Kidney (tissue), 2 donors: ENCODE data around the genes CRB2 and ADGRD2.

DNA sequence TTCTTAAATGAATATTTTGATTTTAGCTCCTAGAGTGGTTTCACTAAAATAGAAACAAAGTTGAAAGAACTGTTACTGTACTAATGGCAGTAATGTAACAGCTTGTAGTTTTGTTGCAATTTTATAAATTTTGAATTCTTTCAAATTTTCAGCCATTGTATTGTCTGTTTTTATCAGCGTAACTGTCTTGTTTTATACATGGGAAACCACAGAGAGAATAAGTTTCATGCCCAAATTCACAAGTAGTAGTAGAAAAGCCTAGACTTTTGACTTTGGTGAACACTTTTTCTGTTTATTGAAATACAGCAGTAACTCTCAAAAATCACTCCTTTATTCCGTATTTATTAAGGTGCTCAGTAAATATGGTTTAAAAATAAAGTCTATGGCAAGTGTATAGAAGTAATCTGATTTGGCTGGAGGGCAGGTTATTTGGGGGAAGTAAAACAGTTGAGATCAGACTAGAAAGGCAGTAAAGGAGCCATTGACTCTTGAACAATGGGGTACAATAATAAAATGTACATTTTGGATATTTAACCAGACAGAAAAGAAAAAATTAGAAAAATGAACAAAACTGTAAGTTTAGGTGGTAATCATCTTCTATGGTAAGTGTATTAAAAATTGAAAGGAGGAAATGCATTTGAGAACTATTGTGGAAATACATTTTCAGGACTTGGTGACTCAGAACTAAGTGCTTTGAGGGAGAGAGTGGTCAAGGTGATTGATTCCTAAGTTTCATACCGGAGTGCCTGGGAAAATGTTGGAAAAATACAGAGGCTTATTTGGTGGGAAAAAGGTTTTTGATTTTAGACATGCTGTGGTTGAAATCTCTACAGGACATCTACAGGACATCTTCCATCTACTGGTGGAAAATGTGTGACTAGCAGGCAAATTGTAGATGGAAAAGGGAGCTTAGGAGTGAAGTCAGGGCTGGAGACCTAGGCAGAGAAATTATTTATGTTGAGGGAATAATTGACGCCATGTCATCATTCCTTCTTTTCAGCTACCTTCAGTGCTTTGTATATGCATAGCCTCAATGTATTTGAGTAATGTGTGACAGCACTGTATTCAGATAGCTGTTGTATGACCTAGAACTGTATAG is 2.2 kb upstream of the GPR21 start:
- PRO-cap: no peak
- RRBS: no CpG with 5 or more reads among the region's 4 CpGs

DNA sequence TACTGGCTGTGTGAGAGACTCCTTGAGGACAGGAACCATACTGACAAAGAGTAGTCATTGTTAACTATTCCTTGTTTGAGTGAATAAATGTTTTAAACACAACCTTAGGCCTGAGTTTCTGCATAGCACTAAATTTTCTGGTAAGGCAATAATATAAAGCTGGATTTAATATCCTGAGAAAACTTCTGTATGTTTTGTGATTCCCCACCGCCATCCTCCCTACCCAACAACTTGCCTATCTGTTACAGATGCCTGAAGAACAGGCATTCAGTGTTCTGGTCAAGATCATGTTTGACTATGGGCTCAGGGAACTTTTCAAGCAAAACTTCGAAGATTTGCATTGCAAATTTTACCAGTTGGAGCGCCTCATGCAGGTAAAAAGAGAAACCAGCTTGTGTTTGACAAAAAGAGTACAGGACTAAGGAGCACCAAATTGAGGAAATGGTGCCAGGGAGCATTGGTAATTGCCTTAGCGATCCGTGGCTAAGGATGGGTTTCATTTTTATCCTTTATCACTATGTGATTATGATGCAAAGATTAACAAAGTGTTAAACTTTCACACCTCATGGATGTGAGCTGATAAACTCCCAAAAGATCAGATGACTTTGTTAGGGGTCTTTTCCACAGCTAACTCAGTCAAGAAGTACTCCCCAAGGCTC is 40.0 kb downstream of the GPR21 start:
- PRO-cap: no peak
- RRBS: no CpG with 5 or more reads among the region's 5 CpGs

- PRO-cap: no peak
- RRBS: no CpG with 5 or more reads among the region's 7 CpGs
These were observed 43.2 kb downstream of the STRBP start for GRCh38 chr9:123225101-123225717.

DNA sequence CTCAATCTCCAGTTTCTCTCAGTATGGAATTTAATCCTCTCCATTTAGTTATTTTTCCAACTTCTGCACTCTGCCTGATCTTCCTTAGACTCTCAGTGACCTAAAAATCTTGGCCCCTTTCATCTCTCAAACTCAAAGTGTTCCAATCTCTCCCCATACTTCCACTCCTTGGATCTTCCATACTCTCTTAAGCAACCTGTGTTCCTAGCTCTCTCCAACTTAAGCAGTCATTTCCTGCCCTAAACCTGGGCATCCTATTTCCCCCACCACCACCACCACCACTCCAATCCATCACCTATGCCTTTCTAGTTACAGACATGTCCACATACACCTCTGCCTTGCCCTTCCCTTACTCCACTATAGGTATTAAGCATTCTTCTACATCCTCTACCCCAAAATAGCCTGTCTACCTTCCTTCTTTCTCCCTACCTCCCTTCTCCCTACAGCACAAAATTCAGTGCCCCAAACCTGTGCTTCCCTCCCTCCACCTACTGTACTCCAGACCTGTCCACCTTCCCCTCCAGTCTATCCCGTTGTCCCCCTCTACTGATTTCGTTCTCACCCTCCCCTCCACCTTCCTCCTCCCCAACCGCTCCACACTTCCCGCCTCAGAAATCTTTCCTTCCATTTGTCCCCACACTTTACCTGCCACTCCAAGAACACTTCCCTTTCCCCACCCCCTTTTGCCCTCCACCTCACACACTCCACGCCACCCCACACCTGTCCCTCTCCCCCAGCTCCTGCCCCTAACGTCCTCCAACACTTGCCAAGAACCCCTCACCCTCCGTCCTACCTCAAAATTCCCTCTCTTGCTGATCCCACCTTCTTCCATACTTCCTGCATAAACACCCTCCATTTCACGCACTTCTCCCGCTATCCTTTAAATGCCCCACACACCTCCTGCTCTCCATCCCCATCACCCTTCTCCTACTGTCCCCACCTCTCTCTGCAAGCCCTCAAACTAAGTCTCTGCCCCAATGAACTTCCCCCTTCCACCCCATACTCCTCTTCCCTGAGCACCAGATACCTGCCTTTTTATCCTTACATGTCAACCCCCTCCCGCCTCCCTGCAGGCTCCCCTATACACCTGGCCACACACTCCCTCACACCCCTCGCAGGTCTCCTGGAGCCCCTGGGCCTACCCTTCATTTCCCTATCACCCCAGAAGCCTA is 1.6 kb downstream of the STRBP start:
- PRO-cap: no peak
- RRBS: no CpG with 5 or more reads among the region's 11 CpGs

DNA sequence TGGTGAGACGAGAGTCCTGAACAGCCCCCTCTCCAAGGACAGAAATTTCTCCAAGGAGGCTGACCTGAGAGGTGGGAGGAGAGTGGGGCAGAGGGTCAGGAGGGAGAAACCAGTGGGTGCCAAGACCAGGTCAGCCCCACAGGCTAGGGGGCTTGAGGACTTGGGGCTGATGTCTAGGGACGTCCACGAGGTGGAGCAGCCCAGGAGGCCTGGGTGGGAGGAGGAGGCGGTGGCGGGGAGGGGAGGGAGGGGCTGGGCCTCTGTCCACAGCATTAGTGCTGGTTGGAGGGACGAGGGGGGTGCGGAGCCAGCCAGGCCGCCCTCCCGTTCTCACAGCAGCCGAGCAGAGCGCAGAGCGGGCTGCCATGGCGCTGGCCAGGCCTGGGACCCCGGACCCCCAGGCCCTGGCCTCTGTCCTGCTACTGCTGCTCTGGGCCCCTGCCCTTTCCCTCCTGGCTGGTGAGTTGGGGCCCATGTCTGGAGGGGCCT is at the start of gene CRB2:
CRB2 (plus strand) TSS at position 302 of the 489 bp plus-strand sequence.
- PRO-cap: no peak
- RRBS: no CpG with 5 or more reads among the region's 14 CpGs

- PRO-cap: no peak
- RRBS: no CpG with 5 or more reads among the region's 14 CpGs
These were observed 125.0 kb downstream of the CRB2 start for GRCh38 chr9:123480851-123481624.

DNA sequence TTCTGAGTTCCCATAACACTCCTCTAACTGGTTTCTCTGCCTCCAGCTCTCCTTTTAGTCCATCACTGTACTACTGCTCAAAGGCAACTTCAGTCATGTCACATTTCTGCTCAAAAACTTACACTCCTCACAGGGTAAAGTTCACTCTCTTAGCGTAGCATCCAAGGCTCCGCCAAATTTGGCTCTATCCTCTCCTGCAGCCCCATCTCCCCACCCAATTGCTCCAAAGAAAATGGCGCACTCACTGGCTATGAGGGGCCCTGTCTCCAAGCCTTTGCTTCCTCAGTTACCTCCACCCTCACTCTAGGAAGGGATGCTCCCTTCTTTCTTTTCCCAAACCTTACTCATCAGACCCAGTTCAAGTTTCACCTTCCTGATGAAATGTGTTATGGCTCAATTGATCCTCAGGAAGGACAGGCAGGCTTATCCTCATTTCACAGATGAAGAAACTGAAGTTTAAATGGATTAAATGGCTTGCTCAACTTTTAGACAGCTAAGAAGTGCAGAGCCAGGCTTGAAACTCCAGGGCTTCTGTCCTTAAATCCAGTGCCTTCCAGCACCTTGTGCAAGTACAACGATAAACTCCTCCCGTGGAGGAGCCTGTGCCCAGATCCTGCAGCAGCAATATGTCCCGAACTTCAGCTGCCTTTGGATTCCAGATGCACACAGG is 199.3 kb downstream of the CRB2 start:
- PRO-cap: no peak
- RRBS: no CpG with 5 or more reads among the region's 6 CpGs

- PRO-cap: no peak
- RRBS: 14% methylated on average over 1 of the region's 3 CpGs
These were observed 62.0 kb downstream of the DENND1A start for GRCh38 chr9:123867957-123868265.

- PRO-cap: no peak
- RRBS: 6% methylated on average over 3 of the region's 26 CpGs
These were observed 33.5 kb downstream of the LHX2 start for GRCh38 chr9:124045001-124045457.

- PRO-cap: no peak
- RRBS: no CpG with 5 or more reads among the region's 5 CpGs
These were observed 120.0 kb upstream of the NEK6 start for GRCh38 chr9:124137718-124138087.

- PRO-cap: no peak
- RRBS: 3% methylated on average over 2 of the region's 11 CpGs
These were observed 931 bp downstream of the NEK6 start for GRCh38 chr9:124258690-124259069.

DNA sequence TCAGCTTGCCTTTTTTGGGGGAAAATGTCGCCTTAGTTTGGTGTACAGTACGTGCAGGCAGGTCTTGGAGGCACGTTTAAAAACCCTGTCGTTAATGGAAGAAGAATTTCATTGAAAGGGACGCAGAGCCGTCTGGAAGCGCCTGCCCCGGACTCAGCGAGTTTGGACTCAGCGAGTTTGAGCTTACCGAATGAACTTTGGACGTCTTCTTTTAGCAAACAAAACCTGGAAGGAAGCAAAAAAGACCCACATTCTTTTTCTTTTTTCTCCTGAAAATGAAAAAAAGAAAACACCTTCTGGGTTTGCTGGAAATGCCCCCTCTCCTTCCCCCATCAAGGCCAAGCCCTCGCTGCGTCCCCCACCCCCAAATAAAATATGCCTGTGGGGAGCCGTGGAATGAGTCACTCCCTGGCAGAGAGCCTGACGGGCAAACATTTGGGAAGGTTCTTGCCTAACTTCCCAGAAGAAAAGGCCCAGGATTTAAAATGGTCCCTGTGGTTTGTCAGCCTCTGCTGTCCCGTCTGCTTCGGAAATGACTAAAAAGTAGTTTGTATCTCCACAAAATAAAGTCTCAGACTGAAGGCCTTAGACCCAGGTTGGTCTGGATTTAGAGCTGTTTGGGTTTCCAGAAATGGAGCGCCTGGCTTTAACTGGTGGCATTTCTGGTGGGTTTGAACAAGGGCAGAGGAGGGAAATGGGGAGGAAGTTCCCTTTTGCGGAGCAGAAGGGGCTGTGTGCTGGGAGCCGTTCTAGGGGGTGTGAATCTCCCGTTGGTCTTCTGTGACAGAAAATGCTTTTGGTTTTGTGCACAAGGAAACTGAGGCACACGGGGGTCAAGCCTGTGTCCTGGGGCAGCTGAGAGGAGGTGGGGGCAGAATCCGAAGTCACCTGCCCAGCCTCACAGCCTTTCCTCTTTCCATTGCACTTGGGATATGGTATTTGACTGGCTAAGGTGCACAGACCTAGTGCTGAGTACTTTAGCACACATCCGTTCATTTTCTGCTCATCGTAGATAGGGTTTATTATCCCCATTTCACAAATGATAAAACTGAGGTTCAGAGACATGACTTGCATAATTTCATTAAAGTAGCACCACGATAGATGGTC is 1.9 kb downstream of the NEK6 start:
- PRO-cap: bidirectional peak, plus-strand start at position 483 of the sequence, minus-strand start at position 348 of the sequence; unidirectional peak, minus-strand start at position 533 of the sequence
- RRBS: no CpG with 5 or more reads among the region's 27 CpGs

DNA sequence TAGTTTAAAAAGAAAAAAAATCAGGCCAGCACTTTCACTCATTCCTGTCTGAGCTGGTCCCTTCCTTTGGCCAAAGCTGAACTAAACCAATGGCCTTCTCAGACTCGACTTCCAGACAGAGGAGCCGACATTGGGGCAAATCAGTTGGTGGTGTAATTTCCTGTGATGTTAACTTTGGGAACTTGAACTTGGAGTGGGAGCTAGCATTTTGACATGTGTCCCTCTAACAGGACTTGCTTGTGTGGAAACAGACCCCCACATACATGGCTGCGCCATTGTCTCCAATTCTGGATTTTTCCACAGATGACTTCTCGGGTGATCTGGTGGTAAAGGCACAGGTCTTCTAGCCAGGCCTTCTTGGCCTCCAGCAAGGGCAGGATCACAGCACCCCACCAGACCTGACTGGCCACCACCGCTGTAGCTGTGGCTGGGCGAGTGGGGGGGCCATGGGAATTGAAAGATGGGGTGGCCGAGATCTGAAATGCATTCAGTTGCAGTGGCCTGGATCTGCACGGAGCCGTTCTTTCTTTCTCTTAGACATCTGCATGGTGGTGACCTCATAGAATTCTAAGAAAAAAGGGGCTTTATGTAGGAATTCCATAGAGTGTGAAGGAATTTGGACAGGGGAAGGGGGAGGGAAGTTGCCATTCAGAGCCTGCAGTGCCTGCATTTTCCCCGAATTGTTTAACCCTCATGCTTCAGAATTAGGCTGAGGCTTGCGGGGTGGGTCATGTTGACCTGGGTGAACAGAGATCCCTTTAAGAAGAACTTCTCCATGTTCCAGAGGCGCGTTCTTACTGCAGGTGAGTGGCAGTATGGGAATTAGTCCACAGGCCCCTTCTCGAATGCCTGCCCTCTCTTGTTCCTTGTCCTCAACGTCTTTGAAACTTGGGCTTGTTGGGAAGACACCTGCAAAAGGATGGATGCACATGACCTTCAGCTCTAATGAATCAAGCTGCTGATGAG is 4.8 kb downstream of the NEK6 start:
- PRO-cap: no peak
- RRBS: no CpG with 5 or more reads among the region's 15 CpGs

GRCh38 chr9:124263239-124263587 is 5.5 kb downstream of the NEK6 start:
- PRO-cap: no peak
- RRBS: no CpG with 5 or more reads among the region's 9 CpGs

- PRO-cap: no peak
- RRBS: no CpG with 5 or more reads among the region's 6 CpGs
These were observed 34.5 kb downstream of the NEK6 start for GRCh38 chr9:124292160-124292697.

GRCh38 chr9:124355289-124355970 is 59.8 kb downstream of the PSMB7 start:
- PRO-cap: unidirectional peak, plus-strand start at chr9:124355724
- RRBS: no CpG with 5 or more reads among the region's 15 CpGs

- PRO-cap: no peak
- RRBS: 29% methylated on average over 14 of the region's 38 CpGs
These were observed at the start of gene ADGRD2 for GRCh38 chr9:124450034-124450688. ADGRD2 (plus strand) TSS chr9:124450451.

- PRO-cap: no peak
- RRBS: no CpG with 5 or more reads among the region's 7 CpGs
These were observed 24.8 kb upstream of the NR5A1 start for GRCh38 chr9:124531886-124532433.

DNA sequence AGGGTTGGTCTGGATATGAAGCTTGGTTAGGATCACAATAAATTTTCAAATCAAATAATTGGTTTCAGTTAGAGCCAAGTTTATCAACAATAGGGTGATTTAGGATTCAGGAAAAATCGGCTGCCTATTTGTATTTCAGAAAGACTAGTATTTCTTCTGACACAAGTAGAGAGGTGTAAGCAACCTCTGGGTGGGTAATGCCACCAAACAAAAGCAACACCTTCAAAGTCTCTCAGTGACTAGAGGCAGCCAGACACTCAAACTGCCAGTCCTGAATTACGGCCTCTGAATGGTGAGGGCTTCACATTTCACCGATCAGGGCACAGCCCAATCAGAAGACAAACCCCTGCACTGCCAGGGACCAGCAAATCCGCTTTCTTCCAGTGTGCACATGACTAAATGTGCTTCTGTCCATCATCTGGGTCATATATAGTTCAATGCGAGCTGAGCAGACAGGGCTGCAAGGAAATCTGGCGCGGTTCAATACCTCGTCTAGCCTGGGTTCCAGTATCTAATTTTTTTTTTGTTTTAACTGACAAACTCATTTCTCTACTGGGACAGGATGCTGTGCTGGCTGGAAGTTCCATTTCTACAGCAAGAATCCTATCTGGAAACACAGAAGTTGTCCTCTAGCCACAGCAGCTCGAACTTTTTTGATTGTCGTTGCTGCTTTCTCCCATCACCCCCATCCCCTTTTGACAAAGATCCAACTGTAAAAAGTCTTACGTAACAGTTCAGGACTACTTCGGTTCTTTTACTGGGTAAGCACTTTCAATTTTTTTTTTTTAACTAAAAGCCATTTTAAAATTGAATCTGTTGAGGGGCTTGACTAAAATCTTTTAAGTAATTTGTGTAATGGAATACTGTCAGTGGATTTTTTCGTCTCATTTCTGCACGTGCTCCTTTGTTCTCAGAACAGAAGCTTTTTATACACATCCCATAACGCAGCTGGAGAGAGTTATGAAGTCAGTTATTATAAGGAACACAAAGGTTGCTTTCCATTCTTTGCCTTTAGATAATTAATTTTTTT is 112.8 kb downstream of the NR6A1 start:
- PRO-cap: bidirectional peak, plus-strand start at position 455 of the sequence, minus-strand start at position 264 of the sequence; bidirectional peak, plus-strand start at position 846 of the sequence, minus-strand start at position 697 of the sequence
- RRBS: no CpG with 5 or more reads among the region's 15 CpGs

DNA sequence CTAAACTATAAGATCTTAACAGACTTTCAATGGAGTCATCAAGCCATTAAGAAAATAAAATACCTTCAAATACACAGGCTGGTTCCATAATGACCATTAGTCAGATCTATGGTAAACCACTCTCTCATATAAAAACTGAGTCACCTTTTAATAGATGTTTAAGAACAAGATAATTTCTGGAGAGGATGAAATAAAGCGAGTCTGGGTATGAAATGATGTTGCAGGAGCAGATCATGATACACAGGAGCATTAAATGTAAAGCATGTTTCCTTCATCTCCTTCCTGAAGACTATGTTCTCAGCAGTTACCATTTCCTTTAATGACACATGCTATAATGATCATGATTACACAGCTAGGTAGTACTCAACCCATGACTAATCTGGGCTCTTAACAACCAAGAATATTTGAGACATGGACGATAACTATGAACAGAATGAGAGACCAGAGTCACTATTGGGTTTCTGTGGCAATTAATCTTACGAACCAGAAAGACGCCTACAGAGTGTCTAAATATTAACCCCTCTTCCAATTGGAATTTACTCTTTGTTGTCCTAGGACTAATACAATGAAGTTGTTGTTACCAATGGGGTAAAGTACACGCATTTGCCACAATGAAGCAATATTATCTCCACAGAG is 105.6 kb downstream of the NR6A1 start:
- PRO-cap: no peak
- RRBS: no CpG with 5 or more reads among the region's 5 CpGs